ENCODE measurements around the genes DAD1, PABPN1 and CMTM5.

DNA sequence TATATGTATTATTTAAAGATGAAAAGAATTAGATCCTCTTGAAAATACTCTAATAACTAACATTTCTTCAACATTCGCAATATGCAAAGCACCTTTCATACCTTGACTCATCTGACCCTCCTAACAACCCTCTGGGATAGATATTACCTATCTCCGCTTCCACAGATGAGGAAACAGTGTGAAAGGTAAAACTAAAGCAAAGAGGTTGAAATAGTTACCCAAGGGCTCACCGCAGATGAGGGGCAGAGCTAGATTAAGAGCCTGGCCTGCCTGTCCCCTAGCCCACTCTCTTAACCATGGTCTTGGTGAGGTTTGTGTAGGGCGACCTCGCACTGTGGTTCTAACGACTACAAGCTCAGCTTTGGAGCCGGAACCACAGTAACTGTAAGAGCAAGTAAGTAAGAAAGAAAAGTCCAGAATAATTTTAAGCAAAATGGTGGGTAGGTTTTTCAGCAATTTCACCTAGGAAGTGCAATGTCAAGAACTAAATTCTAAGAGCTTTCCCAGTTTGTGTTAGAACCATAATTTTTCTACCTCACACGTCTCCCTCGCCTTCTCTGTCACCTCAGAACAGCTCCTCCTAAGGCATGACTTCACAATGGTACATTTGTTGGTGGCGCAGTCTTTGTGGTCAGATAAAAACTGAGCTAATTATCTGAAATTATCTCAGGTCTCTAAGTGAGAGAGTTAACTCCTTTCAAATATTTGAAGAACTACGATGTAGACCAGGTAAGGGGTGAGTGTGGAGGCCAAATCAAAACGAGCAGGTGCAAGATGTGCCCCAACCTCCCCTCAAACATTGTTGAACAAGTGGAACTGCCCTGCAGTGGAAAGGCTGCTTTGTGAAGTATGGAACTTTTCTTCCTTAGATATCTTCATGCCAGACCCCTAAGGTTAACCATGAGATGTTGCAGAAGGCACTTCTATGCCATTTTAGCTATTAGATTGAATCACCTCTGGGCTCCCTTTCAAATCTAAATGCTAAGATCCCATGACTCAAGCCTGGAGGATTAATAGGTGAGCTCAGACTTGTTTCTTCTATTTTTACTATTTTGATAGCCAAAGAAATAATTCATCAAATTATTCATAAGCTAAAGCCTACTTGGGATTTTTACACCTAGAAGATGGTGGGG is 64.7 kb downstream of the DAD1 start:
CAGE:
- cytosol, long polyA minus RNA: no peak
- cytosol, long polyA plus RNA: no peak
- long polyA plus RNA: no peak
- nucleus, long polyA minus RNA: no peak
- nucleus, long polyA plus RNA: no peak

DNA sequence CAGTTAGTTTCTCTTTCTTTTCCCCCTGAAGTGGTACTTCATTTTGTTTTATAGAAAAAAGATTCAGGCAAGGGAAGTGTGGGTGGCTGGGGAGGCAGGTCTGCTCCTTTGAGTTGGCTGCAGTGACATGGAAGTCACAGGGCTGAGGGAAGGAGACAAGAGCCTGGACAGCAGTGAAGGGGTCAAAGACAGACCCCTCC is 35.2 kb downstream of the DAD1 start:
CAGE:
- cytosol, long polyA minus RNA: no peak
- cytosol, long polyA plus RNA: no peak
- long polyA plus RNA: no peak
- nucleus, long polyA minus RNA: no peak
- nucleus, long polyA plus RNA: no peak

DNA sequence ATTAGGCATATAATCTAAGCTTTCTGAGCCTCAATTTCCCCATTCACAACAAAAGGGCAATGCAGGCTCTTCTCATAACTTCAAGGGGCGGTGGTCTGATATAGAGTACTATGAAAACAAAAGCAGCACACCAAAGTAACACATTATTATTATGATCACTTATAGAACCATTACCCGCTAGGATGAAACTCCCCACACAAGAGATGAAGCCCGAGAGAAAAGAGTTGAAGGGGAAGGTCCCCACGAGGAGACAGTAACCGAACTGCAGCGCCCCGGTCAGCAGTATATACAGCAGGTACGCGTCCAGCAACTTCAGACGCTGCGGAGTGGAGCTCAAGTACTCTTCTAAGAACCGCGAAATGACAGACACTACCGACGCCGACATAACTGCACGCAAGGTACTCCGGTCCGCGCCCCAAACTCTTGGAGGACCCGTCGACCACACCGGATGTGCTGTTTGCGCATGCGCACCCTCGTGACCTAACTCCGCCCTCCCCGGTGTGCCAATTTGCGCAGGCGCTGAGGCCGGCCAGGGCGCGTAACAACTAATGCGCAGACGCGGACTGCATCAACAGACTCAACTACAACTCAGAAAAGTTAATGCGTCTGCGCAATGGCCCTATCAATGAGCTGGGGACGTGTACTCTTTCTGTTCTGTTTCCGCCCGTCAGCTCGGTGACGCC is at the start of gene DAD1:
TSS of gene DAD1 (minus strand) at position 452 of the 683 bp plus-strand sequence.
CAGE:
- cytosol, long polyA minus RNA: start-site peak on the minus strand centred at position 433 of the sequence, 48 bp wide, 368 reads
- cytosol, long polyA plus RNA: start-site peak on the minus strand centred at position 425 of the sequence, 64 bp wide, 7,726 and 2,909 reads in 2 replicates
- long polyA plus RNA: start-site peak on the minus strand centred at position 426 of the sequence, 62 bp wide, 11,353 and 10,305 reads in 2 replicates
- nucleus, long polyA minus RNA: start-site peak on the minus strand centred at position 428 of the sequence, 39 bp wide, 192 reads
- nucleus, long polyA plus RNA: start-site peak on the minus strand centred at position 423 of the sequence, 67 bp wide, 4,436 and 4,952 reads in 2 replicates

GRCh38 chr14:22589456-22590141 is 575 bp upstream of the DAD1 start:
CAGE:
- cytosol, long polyA minus RNA: no peak
- cytosol, long polyA plus RNA: no peak
- long polyA plus RNA: no peak
- nucleus, long polyA minus RNA: no peak
- nucleus, long polyA plus RNA: no peak

GRCh38 chr14:22845049-22845604 is 8.7 kb downstream of the MMP14 start:
CAGE:
- cytosol, long polyA minus RNA: no peak
- cytosol, long polyA plus RNA: no peak
- long polyA plus RNA: no peak
- nucleus, long polyA minus RNA: no peak
- nucleus, long polyA plus RNA: no peak

GRCh38 chr14:22871207-22871563 is 355 bp upstream of the LRP10 start:
CAGE:
- cytosol, long polyA minus RNA: no peak
- cytosol, long polyA plus RNA: no peak
- long polyA plus RNA: no peak
- nucleus, long polyA minus RNA: no peak
- nucleus, long polyA plus RNA: no peak

CAGE:
- cytosol, long polyA minus RNA: no peak
- cytosol, long polyA plus RNA: no peak
- long polyA plus RNA: no peak
- nucleus, long polyA minus RNA: no peak
- nucleus, long polyA plus RNA: no peak
Observed at GRCh38 chr14:22887214-22887799, 4.3 kb downstream of the REM2 start.

CAGE:
- cytosol, long polyA minus RNA: start-site peak on the minus strand at chr14:22926425-22926452, 15 reads
- cytosol, long polyA plus RNA: no peak
- long polyA plus RNA: no peak
- nucleus, long polyA minus RNA: no peak
- nucleus, long polyA plus RNA: no peak
Observed at GRCh38 chr14:22926019-22927150, 2.8 kb downstream of the PRMT5 start.

DNA sequence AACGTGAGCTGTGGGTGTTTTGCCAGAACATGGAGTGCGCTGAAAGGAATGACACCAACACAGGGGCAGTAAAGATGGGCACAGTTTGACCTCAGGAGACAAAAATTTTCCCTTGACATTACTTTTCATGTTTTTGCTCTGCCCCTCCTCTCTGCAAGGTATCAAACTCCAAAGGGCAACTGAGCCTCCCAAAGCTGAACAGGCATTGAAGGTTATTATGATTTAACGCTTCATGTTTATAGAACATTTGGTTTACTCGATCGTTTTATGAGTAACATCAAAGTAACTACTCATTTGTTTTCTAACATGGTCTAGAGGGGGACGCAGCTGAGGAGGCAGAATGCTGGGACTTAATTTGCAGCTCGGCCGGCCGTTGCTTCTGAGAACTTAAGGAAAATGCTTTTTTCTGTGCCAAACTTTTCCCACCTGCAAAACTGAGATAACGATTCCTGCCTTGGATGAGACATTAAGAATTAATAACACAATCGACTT is 992 bp downstream of the HAUS4 start:
CAGE:
- cytosol, long polyA minus RNA: no peak
- cytosol, long polyA plus RNA: no peak
- long polyA plus RNA: no peak
- nucleus, long polyA minus RNA: no peak
- nucleus, long polyA plus RNA: no peak

CAGE:
- cytosol, long polyA minus RNA: no peak
- cytosol, long polyA plus RNA: no peak
- long polyA plus RNA: no peak
- nucleus, long polyA minus RNA: no peak
- nucleus, long polyA plus RNA: no peak
Observed at GRCh38 chr14:22981423-22982158, 760 bp downstream of the AJUBA start.

DNA sequence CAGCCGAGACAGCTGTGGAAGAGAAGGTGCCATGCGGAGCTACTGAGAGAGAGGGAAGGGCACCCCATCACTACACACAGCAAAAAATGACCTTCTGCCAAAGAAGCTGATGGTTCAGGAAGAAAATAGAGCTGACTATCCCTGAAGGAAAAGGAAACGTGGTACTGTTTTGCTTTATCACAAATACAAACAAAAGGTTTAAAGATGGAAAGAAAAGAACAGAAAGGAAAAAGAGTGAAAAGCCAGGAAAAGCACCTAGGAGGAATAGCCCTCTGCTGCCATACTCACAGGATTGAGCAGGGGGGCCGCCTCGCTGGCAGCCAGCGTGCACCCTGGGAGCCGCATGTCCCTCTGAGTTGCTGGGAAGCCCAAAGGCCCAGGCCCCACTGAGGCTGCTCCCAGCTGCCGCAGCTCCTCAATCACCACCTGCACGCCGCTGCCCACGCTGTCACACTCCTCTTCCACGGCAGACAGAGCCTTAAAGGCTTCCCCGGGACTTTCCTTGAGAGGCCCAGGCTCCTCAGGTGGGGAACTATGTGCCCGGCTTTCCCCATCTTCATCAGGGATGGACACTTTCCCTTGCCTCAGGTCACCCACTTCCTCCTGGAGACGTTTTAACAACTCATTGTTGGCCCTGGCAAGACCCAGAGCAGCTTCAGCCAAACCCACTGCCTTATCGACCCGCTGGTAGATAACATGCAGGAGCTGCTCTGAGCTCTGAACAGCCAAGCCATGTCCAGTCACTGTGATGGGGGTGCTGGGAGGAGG is 11.6 kb downstream of the C14orf93 start:
CAGE:
- cytosol, long polyA minus RNA: no peak
- cytosol, long polyA plus RNA: no peak
- long polyA plus RNA: no peak
- nucleus, long polyA minus RNA: no peak
- nucleus, long polyA plus RNA: no peak

GRCh38 chr14:23033963-23034314 is 761 bp downstream of the PSMB5 start:
CAGE:
- cytosol, long polyA minus RNA: no peak
- cytosol, long polyA plus RNA: no peak
- long polyA plus RNA: no peak
- nucleus, long polyA minus RNA: no peak
- nucleus, long polyA plus RNA: no peak

CAGE:
- cytosol, long polyA minus RNA: no peak
- cytosol, long polyA plus RNA: no peak
- long polyA plus RNA: no peak
- nucleus, long polyA minus RNA: no peak
- nucleus, long polyA plus RNA: no peak
Observed at GRCh38 chr14:23067068-23068040, 10.0 kb upstream of the CDH24 start.

GRCh38 chr14:23120452-23121294 is 1.6 kb upstream of the CEBPE start:
CAGE:
- cytosol, long polyA minus RNA: no peak
- cytosol, long polyA plus RNA: no peak
- long polyA plus RNA: no peak
- nucleus, long polyA minus RNA: no peak
- nucleus, long polyA plus RNA: no peak

DNA sequence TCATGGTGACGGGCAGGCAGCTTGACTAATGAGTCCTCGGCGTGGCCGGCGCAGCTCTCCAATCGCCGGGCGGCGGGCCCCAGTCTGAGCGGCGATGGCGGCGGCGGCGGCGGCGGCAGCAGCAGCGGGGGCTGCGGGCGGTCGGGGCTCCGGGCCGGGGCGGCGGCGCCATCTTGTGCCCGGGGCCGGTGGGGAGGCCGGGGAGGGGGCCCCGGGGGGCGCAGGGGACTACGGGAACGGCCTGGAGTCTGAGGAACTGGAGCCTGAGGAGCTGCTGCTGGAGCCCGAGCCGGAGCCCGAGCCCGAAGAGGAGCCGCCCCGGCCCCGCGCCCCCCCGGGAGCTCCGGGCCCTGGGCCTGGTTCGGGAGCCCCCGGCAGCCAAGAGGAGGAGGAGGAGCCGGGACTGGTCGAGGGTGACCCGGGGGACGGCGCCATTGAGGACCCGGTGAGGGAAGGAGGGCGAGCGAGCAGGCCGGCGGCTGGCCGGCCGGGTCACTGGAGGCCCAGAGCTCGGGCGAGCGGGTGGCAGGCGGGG is at the start of gene PABPN1:
TSS of gene PABPN1 (plus strand) at position 82 of the 535 bp plus-strand sequence.
CAGE:
- cytosol, long polyA minus RNA: start-site peak on the plus strand centred at position 71 of the sequence, 24 bp wide, 5 reads; start-site peak on the plus strand centred at position 319 of the sequence, 234 bp wide, 20 reads
- cytosol, long polyA plus RNA: start-site peak on the plus strand centred at position 183 of the sequence, 246 bp wide, 165 and 13 reads in 2 replicates; start-site peak on the plus strand centred at position 428 of the sequence, 14 bp wide, 28 and 19 reads in 2 replicates
- long polyA plus RNA: start-site peak on the plus strand centred at position 69 of the sequence, 43 bp wide, 175 and 41 reads in 2 replicates
- nucleus, long polyA minus RNA: no peak
- nucleus, long polyA plus RNA: start-site peak on the plus strand centred at position 112 of the sequence, 66 bp wide, 109 and 51 reads in 2 replicates

DNA sequence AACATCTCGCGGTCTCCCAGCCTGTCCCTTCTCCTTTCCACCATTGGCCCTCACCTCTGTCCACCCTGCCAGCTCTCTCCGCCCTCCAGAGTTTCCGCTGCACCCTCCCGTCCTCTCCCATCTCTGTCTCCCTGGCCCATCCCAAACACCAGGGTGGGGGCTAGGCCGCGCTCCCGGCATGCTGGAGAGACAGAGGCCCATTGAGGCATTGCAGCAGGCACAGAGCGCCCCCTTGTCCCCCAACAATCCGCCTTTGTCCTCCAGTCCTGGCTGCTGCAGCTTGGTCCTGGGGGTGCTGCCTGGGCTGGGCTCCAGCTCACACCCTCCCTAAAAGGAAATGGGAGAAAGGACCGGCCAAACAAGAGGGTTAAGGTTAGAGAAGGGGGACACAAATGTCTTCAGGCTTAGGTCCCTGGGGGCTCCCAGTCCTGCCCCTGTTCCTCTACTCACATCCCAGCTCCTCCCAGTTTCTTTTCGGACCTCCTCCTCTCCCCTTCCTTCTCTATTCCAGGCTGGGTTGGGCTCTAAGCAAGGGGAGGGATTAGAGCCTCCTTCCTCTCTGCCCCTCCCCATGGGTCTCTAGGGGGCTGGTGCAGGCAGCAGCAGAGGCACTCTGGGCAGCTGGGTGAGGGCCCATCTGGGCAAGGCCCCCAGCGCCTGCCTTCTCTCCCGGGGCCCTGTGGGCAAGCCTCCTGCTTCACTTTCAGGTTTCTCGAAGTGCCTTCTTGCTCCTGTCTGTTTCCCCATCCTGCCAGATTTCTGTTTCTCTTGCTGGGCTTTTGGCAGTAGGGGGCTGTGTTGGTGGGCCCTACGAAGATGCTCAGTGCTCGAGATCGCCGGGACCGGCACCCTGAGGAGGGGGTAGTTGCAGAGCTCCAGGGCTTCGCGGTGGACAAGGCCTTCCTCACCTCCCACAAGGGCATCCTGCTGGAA is at the start of gene CMTM5:
TSS of gene CMTM5 (plus strand) at position 611 of the 933 bp plus-strand sequence.
CAGE:
- cytosol, long polyA minus RNA: no peak
- cytosol, long polyA plus RNA: no peak
- long polyA plus RNA: no peak
- nucleus, long polyA minus RNA: no peak
- nucleus, long polyA plus RNA: no peak

GRCh38 chr14:23416670-23417008 is 8.6 kb upstream of the MYH6 start:
CAGE:
- cytosol, long polyA minus RNA: no peak
- cytosol, long polyA plus RNA: no peak
- long polyA plus RNA: no peak
- nucleus, long polyA minus RNA: no peak
- nucleus, long polyA plus RNA: no peak

DNA sequence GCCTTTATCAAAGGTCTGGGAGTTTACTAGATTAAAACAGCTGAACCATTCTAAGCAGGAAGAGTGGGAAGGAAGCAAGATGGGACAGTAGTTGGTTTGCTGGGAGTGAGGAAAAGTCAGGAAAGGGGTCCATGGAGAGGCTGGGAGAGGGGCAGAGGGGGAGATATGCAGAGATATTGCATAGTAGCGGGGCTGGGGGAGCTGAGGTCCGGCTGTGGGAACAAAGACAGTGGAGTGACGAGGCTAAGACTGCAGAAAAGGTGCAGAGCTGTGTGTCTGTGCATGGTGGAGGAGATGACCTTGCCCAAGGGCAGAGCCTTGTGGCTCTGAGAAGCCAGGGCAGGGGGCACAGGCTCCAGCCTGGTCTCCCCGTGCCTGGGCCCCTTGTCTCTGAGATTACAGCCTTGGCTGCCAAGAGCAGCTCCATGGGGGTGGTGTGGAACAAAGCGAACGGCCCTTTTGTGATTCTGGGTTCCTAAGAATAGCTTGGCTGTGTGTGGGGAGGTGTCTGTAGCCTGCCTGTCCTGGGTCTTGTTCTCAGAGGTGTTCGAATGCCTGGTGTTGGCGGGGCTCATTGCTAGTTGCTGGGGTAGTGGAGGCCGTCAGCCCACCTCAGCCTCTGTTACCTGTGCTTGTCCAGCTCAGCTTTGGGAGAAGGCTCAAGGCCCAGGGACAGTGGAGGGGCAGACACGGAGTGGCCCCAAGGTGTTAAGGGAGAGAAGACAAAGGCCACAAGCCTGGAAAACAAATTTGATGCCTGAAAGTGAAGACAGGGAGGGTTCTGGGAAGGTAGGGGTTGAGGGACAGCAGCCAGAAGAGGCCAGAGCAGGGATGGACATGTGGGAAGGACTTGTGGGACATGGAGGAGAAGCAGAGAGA is 7.2 kb upstream of the MYH7 start:
CAGE:
- cytosol, long polyA minus RNA: no peak
- cytosol, long polyA plus RNA: no peak
- long polyA plus RNA: no peak
- nucleus, long polyA minus RNA: no peak
- nucleus, long polyA plus RNA: no peak

DNA sequence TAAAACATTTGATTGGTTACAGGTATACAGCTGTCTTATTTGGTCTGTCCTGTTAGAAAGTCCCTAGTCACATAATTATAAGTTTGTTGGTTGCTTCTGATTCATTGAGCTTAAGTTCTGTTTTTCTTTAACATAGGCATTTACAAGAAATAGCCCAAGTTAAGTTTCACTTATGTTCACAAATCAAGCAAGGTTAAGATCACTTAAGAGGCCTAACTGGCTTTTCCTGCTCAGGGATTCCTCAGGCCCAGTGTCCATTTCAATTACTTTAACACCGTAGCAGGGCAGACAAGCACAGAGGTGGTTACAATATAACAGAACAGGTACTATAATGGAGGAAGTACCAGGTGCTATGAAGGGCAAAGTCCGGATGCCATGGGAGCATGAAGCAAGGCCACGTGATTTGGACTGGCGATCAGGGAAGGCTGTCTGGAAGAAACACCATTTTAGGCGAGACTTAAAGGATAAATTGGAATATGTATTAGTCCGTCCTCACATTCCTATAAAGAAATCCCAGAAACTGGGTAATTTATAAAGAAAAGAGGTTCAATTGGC is 12.4 kb upstream of the MYH7 start:
CAGE:
- cytosol, long polyA minus RNA: no peak
- cytosol, long polyA plus RNA: no peak
- long polyA plus RNA: no peak
- nucleus, long polyA minus RNA: no peak
- nucleus, long polyA plus RNA: no peak

CAGE:
- cytosol, long polyA minus RNA: no peak
- cytosol, long polyA plus RNA: no peak
- long polyA plus RNA: no peak
- nucleus, long polyA minus RNA: no peak
- nucleus, long polyA plus RNA: no peak
Observed at GRCh38 chr14:23454425-23455016, 15.0 kb upstream of the NGDN start.

All from keratinocyte (primary cell).